Peyer's patch (tissue), 4 donors: ENCODE measurements around a stretch of chr14.

- PRO-cap, result no peak
- RAMPAGE, long total RNA, 4 experiments, result no peak in any of the 4 experiments
These were observed 11.7 kb upstream of the CIPC start for GRCh38 chr14:77086312-77086784.

DNA sequence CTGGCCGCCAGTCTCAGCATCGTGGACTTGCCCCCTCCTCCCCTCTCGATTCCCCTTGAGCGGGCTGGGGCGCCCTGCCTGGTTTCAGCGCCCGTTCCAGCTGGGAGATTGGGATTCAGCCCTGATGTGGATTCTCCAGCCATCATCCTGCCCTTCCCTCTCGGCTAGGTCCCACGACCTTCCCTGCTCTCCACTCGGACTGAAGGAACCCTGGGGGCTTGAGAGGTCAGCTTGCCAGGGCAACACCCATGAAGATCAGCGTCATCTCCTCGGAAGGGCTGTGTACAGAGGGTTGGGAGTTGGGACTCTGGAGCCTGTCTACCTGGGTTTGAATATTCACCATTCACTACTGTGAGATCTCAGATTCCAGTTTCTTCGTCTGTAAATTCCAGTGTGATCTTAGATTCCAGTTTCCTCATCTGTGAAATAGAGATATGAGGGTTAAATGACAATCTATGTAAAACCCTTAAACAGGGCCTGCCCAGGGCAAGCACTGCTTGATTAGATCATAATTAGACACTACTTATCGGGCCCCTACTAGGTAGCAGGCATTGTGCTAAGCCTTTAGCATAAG is 364 bp upstream of the ZDHHC22 start:
- PRO-cap, result no peak
- RAMPAGE, long total RNA, 4 experiments, result no peak in any of the 4 experiments

DNA sequence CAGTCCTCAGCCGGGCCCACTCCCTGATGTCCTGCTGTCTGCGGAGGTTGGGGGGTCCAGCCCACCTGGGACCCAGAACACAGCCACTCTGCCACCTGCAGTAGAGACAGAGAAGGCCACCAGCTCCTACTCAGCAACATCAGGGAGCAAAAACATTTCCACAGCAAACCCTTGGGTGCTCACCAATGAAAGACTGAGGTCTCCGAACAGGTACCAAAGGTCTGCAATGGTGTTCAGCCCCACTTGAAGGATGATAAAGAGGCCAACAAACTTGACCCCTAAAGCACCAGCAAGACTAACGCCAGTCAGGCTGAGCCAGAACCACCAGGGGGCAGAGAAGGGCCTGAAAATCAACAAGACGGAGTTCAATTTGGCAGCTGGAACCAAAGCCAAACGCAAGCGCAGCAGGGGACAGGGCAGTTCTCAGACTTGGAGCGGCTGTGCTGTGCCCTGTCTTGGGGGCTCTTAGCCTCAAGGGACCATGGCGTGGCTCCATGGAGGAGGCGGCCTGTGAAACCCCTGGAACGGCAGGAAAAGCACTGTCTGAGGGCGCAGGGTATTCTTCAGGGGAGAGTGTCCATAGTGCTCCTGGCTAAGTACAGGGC is 19.7 kb downstream of the POMT2 start:
- PRO-cap, result no peak
- RAMPAGE, long total RNA, 4 experiments, result no peak in any of the 4 experiments

GRCh38 chr14:77303573-77304169 is 17.0 kb downstream of the POMT2 start:
- PRO-cap, result no peak
- RAMPAGE, long total RNA, 4 experiments, result no peak in any of the 4 experiments

DNA sequence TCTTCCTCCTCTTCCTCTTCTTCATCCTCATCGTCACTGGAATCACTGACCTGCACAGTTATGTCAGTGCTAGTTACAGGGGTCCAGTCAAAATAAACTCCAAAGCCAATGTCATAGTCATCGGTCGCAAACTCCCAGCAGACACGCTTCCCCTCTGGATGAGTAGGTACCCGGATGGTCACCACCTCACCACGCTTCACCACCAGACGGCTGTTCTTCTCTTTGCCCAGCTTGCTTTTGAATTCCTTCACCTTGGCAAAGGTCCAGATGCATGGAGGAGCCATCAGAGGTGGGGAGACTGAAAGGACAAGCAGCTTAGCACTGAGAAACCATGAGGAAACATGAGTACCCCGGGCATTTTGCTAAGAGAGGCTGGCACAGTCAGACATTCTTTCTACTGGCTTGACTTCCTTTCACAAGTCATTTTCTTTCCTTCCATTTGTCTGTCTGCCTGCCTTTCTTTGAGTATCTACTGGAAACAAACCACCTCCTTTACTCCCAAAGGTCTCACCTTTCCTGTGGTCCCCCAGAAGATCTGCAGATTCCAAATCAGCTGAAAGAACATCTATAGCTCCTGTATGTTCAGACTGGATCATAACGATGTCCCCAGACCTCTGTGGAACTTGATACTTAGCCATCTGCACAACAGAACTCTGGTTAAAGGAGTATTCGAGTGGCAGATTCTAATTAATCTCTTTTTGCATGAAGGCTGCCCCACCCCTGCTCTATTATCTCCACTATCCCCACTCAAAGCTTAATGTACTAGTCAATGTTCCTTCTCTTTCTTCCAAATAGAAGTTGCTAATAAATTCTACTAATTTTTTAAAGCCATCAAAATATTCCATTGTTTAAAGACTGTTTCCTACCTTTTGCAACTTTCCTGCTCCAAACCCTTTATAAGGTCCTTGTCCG is 22.6 kb downstream of the GSTZ1 start:
- PRO-cap, result no peak
- RAMPAGE, long total RNA, 4 experiments, result start-site peak on the minus strand in 1 of 4 experiments, centred at position 631 of the sequence, 6 reads per replicate

GRCh38 chr14:77347772-77348126 is 26.9 kb downstream of the GSTZ1 start:
- PRO-cap, result no peak
- RAMPAGE, long total RNA, 4 experiments, result no peak in any of the 4 experiments

GRCh38 chr14:77499154-77499634 is 578 bp upstream of the ISM2 start:
- PRO-cap, result no peak
- RAMPAGE, long total RNA, 4 experiments, result no peak in any of the 4 experiments

DNA sequence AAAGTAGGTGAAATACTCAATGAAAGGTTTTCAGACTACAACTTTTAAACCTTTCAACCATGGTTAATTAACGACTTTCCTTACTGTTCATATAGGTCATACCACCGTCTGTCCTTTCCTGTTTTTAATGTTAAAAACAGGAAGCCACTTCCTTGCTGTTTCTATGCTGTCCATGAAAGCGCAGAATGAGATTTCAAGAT is 27.4 kb downstream of the SPTLC2 start:
- PRO-cap, result no peak
- RAMPAGE, long total RNA, 4 experiments, result no peak in any of the 4 experiments

GRCh38 chr14:77613268-77613611 is 3.2 kb downstream of the SPTLC2 start:
- PRO-cap, result no peak
- RAMPAGE, long total RNA, 4 experiments, result no peak in any of the 4 experiments

DNA sequence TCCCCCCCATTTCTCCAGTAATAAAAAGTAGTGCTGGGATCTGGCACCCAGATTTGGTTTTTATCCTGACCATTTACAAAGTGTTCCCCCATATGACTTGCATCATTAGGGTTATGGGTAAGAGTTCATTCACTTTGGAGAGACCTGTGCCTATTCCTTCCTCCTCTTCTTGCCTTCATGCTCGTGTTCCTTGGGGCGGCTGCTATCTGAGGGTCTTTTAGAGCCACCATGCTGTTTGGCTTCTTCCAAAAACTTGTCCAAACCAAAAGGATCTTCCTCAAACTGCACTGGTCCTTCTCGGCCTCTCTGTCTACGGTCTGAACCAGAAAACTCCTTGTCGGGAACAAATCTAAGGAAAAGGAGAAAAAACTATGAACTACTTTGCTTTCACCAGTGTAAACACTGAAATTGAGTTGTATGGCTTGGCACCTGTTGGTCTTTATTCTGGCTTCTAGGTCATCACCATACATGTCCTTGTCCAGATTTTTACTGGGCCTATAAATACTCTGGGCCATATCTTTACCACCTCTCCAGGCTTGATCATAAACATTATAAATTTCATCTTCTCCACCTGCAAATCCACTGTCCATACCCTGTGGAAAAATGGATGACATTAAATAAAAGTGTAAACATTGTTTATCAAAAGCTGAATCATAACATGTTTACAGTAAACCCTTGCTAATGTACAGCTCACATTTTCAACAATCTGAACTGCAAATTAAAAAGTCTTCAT is 10.2 kb downstream of the SLIRP start:
- PRO-cap, result no peak
- RAMPAGE, long total RNA, 4 experiments, result start-site peak on the minus strand in 1 of 4 experiments, centred at positions 327 to 462 of the sequence, 27 to 41 reads per replicate

GRCh38 chr14:77965641-77966449 is 165.9 kb downstream of the ADCK1 start:
- PRO-cap, result unidirectional peak, plus-strand start at chr14:77966089
- RAMPAGE, long total RNA, 4 experiments, result no peak in any of the 4 experiments

- PRO-cap, result no peak
- RAMPAGE, long total RNA, 4 experiments, result no peak in any of the 4 experiments
These were observed 539.9 kb downstream of the NRXN3 start for GRCh38 chr14:78709722-78710734.

DNA sequence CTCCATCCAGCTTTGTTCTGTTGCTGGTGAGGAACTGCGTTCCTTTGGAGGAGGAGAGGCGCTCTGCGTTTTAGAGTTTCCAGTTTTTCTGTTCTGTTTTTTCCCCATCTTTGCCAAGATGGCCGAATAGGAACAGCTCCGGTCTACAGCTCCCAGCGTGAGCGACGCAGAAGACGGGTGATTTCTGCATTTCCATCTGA is 897.5 kb downstream of the DIO2 start:
- PRO-cap, result no peak
- RAMPAGE, long total RNA, 4 experiments, result no peak in any of the 4 experiments

- PRO-cap, result no peak
- RAMPAGE, long total RNA, 4 experiments, result no peak in any of the 4 experiments
These were observed 156.5 kb downstream of the CEP128 start for GRCh38 chr14:80784677-80785713.

DNA sequence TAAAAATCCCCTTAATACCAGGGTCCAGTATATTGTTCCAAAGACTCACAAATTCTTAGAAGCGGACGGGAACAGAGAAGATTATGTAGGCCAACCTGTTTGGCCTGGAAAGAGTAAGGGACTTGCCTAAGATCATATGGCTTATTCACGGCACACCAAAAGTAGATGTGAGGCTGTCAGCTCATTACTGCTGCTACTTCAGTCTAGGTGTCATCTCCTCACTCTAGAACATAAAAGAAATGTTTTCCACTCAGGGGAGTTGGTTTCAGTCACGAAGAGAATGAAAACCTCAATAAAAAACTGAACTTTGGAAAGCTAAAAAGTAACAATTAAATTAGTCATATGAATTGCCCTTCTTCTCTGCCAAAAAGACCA is 607 bp upstream of the CEP128 start:
- PRO-cap, result no peak
- RAMPAGE, long total RNA, 4 experiments, result no peak in any of the 4 experiments

- PRO-cap, result no peak
- RAMPAGE, long total RNA, 4 experiments, result no peak in any of the 4 experiments
These were observed 82.6 kb upstream of the GTF2A1 start for GRCh38 chr14:81303165-81303887.

DNA sequence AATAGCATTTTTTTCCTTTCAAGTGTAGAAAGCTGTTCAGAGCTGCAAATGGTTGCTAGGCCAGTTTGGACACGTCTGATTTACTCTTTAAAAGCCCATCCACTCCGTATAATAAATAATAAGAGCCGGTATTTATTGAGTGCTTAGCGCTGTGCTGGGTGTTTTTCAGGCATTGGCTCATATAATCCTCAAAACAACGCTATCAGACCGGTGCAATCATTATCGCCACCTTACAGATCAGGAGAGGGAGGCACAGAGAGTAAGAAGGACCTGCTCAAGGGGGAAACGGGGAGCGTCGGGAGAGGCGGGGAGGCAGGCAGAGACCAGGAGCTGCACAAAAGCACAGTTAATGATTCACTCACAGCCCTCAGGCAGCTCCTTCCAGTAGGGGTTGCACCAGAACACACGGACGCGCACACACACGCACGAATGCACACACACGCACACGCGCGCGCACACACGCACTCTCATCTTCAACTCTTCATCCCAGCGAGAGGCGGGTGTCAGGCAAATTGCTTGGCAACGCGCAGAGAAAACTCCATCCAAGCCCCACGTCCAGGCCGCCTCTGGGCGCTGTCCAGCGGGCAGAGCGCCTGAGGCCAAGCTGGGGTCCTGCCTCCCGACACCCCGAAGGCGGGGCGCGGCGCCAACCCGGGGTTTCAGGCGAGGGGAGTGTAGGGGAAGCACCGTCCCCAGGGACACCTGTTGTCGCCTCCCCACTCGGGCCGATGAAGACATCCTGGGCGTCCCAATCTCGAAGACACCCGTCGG is 35.3 kb upstream of the STON2 start:
- PRO-cap, result no peak
- RAMPAGE, long total RNA, 4 experiments, result no peak in any of the 4 experiments

DNA sequence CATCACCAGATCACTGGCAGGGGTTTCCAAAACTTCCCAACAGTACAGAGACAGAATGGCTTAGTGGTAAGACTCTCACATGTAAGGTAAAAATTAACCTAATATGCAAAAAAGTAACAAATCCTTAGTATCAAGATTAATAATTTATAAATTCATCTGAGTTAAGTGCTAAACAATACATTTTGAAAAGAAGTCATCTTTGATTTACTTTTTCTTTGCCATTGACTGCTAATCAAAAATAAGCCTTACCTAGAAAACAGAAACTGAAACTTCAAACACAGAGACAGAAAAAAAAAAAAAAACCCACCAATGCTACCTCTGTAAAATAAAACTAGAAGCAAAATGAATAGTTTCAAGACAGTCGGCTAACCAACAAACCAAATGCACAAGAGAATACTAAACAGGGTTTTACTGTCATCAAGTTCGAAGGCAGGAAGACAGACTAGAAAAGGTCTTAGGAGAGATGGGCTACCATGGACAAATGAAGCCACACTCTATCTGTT is 59.6 kb downstream of the SEL1L start:
- PRO-cap, result no peak
- RAMPAGE, long total RNA, 4 experiments, result no peak in any of the 4 experiments

DNA sequence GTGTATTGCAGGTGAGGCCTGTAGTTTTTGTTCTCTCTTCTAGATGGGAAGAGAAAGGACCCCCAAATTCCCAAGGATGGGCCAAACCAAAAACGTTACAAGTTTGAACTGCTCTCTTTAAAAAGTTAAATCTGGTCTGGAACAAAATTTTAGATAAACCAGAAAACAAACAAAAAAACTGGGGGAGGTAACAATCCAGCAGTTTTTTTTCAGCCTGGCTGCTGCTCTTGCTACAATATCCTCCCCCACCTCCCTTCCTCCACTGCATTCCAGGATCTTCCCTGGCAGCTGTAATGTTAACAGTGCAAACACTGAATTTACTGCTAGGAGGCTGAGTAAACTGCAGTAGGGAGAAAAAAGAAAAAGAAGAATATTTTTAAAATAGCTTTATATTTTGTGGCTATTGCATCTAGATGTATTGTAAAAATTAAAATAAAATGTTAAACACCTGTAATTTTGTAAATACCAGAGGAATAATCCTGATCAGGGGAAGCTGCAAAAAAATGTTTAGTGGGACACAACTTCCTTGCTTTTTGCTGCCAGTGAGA is 16.3 kb downstream of the SEL1L start:
- PRO-cap, result no peak
- RAMPAGE, long total RNA, 4 experiments, result no peak in any of the 4 experiments

DNA sequence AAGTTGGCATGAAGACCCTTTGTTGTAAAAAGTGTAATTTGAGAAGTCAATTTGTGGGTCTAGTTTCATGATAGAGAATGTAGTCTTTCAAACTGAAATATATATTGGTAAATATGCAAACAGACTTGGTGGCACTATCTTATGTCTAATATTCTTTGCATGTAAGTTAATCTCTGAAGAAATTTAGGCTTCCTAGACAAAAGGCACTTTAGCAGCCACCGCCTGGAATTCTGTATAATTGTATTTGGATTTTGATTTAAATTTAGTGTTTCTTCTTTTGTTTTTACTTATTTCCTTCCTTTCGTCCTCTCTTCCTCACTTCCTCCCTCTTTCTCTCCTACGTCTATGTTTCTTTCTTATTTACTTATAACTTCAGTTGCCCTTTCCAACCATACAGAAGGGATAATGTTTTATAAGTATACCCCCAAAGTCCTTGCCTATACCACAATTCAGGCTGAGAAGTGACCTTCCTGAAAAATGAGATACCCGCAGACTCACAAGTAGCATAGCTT is 215.6 kb upstream of the SEL1L start:
- PRO-cap, result no peak
- RAMPAGE, long total RNA, 4 experiments, result no peak in any of the 4 experiments